LNCaP clone FGC (cell line): ENCODE measurements around the gene OR4F6.

GRCh38 chr15:100902244-100902972 is 16.7 kb upstream of the LRRK1 start:
- RRBS, 2 experiments, result 0 to 2% methylated on average over 2 to 4 of the region's 19 CpGs

DNA sequence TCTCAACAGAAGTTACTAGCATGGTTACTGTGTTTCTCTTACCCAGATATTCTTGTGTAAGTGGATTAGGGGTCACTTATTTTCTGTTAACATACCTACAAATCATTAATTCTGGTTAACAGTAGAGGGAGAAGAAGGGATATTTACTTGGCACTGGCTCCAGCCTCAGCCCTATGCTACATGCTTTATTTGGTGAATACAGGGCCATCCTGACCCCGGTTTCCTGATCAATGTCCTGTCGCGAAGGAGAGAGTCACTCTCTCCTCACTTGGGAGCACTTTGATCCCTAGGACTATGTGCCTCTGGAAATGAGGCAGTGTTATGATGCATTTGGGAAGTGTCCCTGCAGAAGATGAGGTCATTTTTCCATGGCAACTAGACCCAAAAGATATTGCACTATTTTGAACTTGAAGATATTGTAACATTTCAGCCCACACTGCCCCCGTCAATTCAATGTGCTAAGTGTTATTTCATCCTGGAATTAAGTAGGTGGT is 67.9 kb downstream of the LRRK1 start:
- RRBS, 2 experiments, result no CpG with 5 or more reads among the region's 4 CpGs

DNA sequence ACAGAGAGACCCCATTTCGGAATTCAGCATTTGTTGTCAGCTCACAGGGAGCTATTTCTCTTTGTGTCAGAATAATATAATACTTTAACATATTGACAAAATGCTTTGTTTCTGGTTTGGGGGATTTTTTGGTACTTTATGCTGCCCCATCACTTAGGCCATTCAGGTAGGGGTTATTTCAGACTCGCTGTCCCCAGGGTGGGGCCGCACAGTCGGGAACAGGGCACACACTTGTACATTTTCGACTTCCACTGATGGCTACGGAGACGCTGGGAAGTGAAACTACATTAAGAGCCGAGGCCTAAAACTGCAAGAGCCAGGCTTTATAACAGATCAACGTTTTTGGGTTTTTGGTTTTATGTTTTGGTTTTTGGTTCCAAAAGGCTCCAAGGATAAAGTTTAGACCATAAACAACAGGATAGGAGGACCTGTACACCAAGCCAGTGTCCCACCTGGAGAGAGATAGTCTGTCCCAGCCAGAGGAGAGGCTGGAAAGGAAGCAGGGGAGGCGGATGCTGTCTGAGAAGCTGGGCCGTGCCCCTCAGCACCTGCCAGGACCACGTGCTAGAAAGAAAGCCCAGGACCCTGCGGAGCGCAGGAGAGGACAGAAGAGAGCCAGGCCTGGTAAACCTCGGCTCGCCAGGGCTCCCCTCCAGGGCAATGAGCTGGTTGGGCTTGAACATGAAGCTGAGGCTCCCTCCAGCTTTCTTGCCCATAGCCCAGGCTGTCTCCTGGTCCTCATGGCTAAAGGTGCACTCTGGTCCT is 111.7 kb downstream of the CHSY1 start:
- RRBS, 2 experiments, result no CpG with 5 or more reads among the region's 16 CpGs

GRCh38 chr15:101232538-101233451 is 19.1 kb downstream of the CHSY1 start:
- RRBS, 2 experiments, result no CpG with 5 or more reads among the region's 15 CpGs

- RRBS, 2 experiments, result no CpG with 5 or more reads among the region's 5 CpGs
Measured at GRCh38 chr15:101250036-101250769, 1.6 kb downstream of the CHSY1 start.

GRCh38 chr15:101322561-101323031 is 27.5 kb upstream of the SNRPA1 start:
- RRBS, 2 experiments, result 83 to 84% methylated on average over 5 of the region's 14 CpGs

- RRBS, 2 experiments, result no CpG with 5 or more reads among the region's 27 CpGs
Measured at GRCh38 chr15:101328872-101329711, 34.0 kb upstream of the SNRPA1 start.

- RRBS, 2 experiments, result no CpG with 5 or more reads among the region's 29 CpGs
Measured at GRCh38 chr15:101398198-101398912, 91.2 kb downstream of the PCSK6 start.

DNA sequence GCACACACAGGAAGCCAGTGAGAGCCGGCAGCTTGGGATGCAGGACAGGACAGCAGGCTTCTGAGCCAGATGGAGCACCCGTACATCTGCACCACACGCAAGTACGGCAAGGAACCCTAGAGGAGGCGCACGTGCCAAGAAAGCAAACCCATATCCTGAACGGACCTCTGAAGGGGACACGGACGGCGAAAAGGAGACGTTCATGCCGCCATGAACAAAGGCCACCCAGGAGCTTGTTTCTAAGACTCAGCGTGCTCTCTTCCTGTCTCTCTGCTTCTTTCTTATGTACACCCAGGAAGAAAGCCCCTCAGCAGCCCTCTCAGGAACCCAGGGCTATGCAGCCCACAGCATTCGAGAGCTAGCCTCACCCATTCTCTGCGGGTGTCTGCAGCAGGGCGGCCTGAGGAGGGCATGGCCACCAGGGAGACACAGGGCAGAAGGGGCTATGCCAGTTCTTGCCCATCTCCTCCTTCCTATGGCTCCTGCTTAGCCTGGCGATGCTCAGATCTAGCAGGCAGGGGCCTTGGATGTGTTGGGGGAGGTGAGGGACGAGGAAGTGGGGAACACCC is 81.4 kb downstream of the PCSK6 start:
- RRBS, 2 experiments, result no CpG with 5 or more reads among the region's 18 CpGs

GRCh38 chr15:101450767-101452064 is 38.3 kb downstream of the PCSK6 start:
- RRBS, 2 experiments, result 90 to 91% methylated on average over 7 of the region's 36 CpGs

DNA sequence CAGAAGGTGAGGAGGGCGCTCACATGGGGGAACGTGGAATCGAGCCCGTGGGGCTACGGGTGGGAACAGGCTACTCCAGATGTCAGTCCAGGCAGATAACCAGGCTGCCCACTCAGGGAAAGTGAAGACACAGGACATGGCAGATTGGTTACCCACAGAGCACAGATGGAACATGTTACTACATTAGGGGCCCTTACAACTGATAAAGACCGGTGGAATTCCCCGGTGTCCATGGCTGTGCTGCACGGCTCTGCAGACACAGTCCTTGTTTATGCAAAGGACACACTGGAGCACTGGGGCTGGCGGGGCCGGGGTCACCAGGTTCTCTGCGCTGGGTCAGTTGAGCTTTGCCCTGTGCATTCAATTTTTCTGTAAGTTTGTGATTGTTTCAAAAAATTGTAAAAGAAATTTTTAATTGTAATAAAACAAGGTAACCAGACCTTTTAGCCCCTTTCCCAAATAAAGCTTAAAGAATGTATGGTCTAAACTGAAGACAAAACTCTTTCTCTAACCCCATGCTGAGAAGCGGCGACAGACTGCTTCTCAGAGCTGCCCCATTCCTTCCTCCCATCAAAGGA is 36.8 kb downstream of the PCSK6 start:
- RRBS, 2 experiments, result 91 to 92% methylated on average over 4 of the region's 13 CpGs

- RRBS, 2 experiments, result no CpG with 5 or more reads among the region's 18 CpGs
Measured at GRCh38 chr15:101613232-101613967, 38.8 kb downstream of the TM2D3 start.

GRCh38 chr15:101803281-101803669 is at the start of gene OR4F6:
Gene OR4F6 (plus strand): TSS chr15:101803509.
- RRBS, 2 experiments, result no CpG with 5 or more reads among the region's 2 CpGs